IMR-90 (cell line): ENCODE measurements around a stretch of chr11.

DNA sequence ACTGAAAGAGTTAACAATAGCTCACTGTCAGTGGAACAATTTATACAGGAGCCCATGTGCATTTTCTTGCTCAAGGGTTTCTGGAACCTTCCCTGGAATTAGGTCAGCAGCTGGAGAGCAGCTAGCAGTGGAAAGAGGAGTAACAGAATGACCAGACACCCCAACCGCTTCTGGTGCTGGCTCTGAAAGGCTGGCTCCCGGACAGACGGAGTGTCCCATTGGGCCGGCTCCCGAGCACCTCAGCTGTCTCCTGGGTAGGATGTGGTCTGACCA, 44.8 kb downstream of the ABTB2 start:
- RRBS: no CpG with 5 or more reads among the region's 5 CpGs
CAGE:
- cytosol, long polyA plus RNA: no peak
- long polyA plus RNA: no peak
- nucleus, long polyA plus RNA: no peak

DNA sequence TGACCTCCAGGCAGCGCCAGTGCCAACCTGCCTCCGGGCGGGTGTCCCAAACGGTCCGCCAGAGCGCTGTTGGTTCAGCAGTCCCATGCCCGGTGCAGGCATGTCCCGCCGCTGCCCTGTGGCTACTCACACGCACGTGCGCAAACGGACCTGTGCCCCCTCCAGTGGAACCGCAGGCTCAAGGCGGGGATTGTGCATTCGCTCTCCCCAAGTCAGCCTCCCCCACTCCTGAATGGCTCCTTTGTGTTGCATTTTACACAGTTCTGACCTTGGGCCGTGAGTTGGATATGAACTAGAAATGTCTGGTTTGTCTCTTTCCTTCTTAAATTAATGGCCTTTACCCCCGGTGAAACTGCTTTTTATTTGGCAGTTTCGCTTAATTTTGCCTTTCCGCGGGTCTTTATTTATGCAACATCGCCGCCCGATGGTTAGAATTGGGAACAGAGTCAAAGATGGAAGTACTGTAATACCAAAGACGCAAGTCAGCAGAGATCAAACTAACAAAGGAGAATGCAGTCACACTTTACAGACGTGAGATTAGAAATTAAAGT, 1.3 kb upstream of the ABTB2 start:
- RRBS: 2% methylated on average over 7 of the region's 26 CpGs
CAGE:
- cytosol, long polyA plus RNA: no peak
- long polyA plus RNA: no peak
- nucleus, long polyA plus RNA: no peak

DNA sequence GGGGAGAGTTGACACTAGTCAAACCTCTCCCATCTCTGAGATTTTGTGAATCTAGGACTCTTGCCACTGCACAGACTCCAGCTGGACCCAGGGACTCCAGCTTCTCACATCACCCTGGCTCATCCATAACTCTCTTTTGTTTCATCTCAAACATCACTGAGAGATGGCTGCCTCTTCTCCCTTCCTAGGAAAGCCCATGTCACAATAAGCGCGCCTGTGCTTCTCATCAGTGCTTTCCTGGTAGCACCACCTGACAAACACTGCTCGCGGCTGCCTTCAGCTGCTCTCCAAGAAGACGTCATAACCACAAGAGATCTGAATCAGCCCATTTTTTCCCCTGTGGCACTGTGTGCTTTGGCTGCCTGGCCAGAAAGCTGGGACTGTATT, 50.5 kb upstream of the EHF start:
- RRBS: no CpG with 5 or more reads among the region's 5 CpGs
CAGE:
- cytosol, long polyA plus RNA: no peak
- long polyA plus RNA: no peak
- nucleus, long polyA plus RNA: no peak

DNA sequence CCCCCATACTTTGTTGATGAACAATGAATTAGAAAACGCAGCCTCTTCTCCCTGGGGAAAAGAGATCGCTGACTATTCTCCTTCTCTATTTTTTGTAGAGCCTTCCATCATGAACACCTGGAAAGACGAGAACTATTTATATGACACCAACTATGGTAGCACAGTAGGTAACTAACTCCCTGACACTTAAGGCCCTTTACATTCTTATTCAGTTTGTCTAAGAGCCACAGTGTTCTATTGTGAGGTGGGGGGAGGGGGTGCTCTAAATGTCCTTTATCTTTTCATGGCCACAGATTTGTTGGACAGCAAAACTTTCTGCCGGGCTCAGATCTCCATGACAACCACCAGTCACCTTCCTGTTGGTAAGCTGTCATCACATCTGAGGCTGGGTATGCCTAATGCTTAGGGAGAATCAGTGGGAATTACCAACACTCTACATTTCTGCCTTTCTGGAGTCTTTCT, 30.6 kb downstream of the EHF start:
- RRBS: no CpG with 5 or more reads among the region's 4 CpGs
CAGE:
- cytosol, long polyA plus RNA: no peak
- long polyA plus RNA: no peak
- nucleus, long polyA plus RNA: no peak

DNA sequence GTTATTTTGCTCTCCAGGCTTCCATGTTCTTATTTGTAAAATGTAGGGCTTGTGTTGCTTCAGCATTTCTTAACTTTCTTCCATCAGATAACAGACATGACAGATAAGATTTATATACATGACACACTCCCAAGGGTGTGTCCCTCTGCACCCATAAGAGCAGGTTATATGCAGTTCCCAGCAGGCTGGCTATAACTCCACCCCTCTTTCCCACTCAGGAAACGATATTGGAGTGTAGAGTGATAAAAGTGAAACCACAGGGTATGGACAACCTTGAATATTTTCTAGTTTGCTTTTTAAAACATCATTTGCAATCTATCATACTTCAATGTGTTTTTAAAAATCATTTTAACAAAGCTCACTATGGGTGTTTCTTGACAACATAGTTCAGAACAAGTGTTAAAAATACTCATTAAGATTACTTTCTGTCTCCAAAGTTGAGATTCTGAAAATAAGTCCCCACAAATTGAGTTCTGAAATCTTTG, 65.7 kb downstream of the APIP start:
- RRBS: no CpG with 5 or more reads among the region's 1 CpG
CAGE:
- cytosol, long polyA plus RNA: no peak
- long polyA plus RNA: no peak
- nucleus, long polyA plus RNA: no peak

- RRBS: no CpG with 5 or more reads among the region's 4 CpGs
CAGE:
- cytosol, long polyA plus RNA: no peak
- long polyA plus RNA: no peak
- nucleus, long polyA plus RNA: no peak
Measured at GRCh38 chr11:35146510-35147061, 7.6 kb downstream of the CD44 start.

GRCh38 chr11:35167310-35167887, 28.4 kb downstream of the CD44 start:
- RRBS: no CpG with 5 or more reads among the region's 2 CpGs
CAGE:
- cytosol, long polyA plus RNA: no peak
- long polyA plus RNA: no peak
- nucleus, long polyA plus RNA: no peak

GRCh38 chr11:35211102-35211477, 72.1 kb downstream of the CD44 start:
- RRBS: no CpG with 5 or more reads among the region's 3 CpGs
CAGE:
- cytosol, long polyA plus RNA: no peak
- long polyA plus RNA: no peak
- nucleus, long polyA plus RNA: no peak

DNA sequence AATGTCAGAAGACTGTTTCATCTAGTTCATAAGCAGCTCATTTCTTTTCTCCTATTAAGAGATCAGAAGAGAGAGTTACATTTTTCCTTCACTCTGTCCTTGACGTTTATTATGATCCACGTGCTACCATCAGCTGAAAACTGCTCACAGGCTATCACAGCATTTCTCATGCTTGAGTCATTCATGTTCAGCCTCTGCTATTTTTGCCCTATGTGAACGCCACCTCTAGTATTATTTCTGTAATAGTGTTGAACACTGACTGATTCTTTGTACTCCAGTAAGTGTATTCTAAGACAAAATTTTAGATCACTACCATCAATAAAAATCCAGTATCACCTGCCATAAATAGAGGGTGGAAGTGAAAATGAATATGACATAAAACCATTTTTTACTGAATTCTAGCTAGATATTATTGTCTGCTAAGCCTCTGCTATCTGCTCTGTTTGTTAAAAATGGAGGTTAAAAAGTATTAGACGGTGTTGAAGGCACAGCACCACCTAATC, 51.8 kb downstream of the SLC1A2 start:
- RRBS: no CpG with 5 or more reads among the region's 4 CpGs
CAGE:
- cytosol, long polyA plus RNA: no peak
- long polyA plus RNA: no peak
- nucleus, long polyA plus RNA: no peak

- RRBS: no CpG with 5 or more reads among the region's 5 CpGs
CAGE:
- cytosol, long polyA plus RNA: no peak
- long polyA plus RNA: no peak
- nucleus, long polyA plus RNA: no peak
Measured at GRCh38 chr11:36385375-36385851, 89.3 kb downstream of the PRR5L start.

GRCh38 chr11:38989012-38989428, 2391.0 kb upstream of the RAG2 start:
- RRBS: no CpG with 5 or more reads among the region's 5 CpGs
CAGE:
- cytosol, long polyA plus RNA: no peak
- long polyA plus RNA: no peak
- nucleus, long polyA plus RNA: no peak

GRCh38 chr11:42631191-42631672, 680.6 kb upstream of the API5 start:
- RRBS: no CpG with 5 or more reads among the region's 1 CpG
CAGE:
- cytosol, long polyA plus RNA: no peak
- long polyA plus RNA: no peak
- nucleus, long polyA plus RNA: no peak

DNA sequence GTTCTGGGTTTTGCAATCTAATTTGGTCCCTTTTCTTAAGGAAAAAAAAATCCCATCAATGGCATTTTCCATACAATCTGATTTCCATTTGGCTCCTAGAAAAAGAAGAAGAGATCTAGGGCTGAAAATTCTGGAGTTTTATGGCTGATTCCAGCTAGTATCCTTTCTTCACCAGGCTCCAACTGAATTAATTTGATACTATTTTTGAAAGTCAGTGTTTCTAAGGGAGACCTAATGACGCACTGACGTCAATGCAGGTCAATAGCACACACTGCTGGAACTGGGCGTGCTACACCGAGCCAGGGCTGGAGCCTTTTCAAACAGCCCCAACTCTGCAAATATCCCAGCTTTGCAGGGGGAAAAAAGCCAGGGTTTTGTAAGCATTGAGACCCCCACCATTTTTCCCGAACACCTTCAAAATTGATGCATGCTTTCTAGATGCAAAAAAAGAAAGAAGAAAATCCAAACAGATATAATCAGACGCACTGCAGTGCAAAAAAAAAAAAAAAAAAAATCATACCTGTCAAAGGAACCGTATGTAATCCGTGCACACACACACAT, 124.7 kb upstream of the HSD17B12 start:
- RRBS: no CpG with 5 or more reads among the region's 8 CpGs
CAGE:
- cytosol, long polyA plus RNA: no peak
- long polyA plus RNA: no peak
- nucleus, long polyA plus RNA: no peak

DNA sequence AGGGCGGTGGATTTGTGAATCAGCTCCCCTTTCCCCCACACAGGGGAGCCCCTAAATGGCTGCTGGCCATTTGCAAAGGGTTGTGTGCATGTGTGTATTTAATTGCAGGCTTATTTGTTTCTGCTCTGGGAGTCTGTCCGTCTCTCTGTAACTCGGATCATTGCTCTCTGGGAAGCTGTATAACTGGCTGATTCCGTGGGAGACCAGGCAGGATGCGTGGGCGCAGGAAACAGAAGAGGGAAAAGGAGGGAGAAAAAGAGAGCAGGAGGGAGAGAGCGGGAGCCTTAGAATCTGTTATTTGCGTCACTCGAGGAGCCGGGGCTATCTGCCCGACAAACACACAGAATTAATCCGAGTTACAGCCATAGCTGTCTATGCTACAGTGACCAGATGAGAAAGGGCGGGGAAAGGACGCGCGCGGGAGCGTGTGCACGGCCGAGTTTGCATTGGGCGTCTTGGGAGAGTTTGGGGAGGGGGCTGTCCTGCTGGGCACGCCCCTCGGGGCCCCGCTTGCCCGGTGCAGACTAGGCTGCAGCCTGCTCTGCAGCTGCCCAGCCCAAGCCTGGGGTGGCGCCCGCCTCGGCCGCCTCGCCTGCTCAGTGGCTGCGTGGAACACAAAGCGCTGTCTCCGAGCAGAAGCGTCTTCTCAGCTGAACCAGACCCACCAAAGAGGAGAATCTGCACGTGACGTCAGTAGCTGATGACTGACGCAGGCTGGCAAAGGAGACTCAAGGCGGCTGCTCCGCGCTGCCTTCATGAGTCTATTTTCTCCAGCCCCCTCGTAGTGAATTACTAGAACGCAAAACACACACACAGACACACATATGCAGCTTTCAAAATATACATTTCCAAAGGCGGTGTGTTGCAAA, 105.3 kb upstream of the HSD17B12 start:
- RRBS: no CpG with 5 or more reads among the region's 43 CpGs
CAGE:
- cytosol, long polyA plus RNA: no peak
- long polyA plus RNA: no peak
- nucleus, long polyA plus RNA: no peak

- RRBS: no CpG with 5 or more reads among the region's 4 CpGs
CAGE:
- cytosol, long polyA plus RNA: no peak
- long polyA plus RNA: no peak
- nucleus, long polyA plus RNA: no peak
Measured at GRCh38 chr11:43644704-43645049, 35.9 kb upstream of the HSD17B12 start.

DNA sequence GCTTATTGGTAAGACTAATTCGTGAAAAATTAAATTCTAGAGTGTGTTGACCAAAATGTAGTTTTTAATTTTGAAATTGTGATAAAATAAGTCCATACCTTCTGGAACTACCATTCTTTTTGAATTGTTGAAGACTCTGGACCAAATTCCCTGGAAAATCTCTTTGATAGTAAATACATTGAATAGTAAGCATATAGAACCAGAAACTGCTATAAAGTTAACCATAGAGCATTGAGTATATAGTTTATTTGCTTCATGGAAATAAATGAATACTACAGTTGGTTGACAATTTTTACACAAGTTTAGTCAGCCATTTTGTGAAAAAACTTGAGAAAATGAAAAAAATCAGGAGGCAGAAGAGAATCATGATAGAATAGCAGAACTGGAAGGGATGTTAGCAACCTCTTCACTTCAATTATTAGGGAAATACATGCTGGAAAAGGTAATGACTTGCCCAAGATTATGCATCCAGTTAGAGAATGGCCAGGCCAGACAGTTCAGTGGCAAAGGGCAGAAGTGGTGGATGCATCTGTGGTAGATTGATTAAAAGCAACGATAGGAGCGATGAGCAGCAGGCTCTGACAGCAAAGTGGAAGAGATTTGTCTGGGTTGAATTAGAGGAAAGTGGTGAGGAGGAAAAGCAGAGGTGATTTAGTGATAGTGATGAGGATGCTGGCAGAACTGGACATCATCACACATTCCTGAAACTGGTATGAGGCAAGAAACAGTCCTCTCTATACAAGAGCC, 12.3 kb downstream of the HSD17B12 start:
- RRBS: no CpG with 5 or more reads among the region's 3 CpGs
CAGE:
- cytosol, long polyA plus RNA: no peak
- long polyA plus RNA: no peak
- nucleus, long polyA plus RNA: no peak

DNA sequence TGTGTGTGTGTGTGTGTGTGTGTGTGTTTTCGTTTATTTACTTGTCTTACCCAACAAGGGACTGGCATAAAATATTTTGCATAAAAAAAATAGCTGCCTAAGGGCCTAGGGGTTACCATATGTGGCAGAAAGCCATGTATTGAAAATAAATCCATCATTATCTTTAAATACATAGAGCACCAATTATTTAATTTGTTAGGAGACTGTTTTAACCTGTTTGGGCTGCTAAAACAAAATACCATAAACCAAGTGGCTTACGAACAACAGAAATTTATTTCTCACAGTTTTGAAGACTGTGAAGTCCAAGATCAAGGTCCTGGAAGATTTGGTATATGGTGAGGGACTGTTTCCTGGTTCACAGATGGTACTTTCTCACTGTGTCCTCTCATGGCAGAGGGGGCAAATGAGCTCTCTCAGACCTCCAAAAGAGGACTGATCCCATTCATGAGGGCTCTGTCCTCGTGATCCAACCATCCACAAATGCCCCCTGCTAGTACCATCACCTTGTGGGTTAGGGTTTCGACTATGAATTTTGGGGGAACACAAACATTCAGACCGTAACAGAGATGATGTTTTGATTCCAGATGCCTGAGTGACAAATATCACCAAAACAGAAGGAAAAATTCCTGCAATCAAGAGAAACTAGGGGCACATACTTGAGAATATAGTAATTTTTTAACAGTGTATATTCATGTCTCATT, 43.8 kb downstream of the HSD17B12 start:
- RRBS: no CpG with 5 or more reads among the region's 5 CpGs
CAGE:
- cytosol, long polyA plus RNA: no peak
- long polyA plus RNA: no peak
- nucleus, long polyA plus RNA: no peak

- RRBS: no CpG with 5 or more reads among the region's 5 CpGs
CAGE:
- cytosol, long polyA plus RNA: no peak
- long polyA plus RNA: no peak
- nucleus, long polyA plus RNA: no peak
Measured at GRCh38 chr11:43736696-43737386, 56.3 kb downstream of the HSD17B12 start.

DNA sequence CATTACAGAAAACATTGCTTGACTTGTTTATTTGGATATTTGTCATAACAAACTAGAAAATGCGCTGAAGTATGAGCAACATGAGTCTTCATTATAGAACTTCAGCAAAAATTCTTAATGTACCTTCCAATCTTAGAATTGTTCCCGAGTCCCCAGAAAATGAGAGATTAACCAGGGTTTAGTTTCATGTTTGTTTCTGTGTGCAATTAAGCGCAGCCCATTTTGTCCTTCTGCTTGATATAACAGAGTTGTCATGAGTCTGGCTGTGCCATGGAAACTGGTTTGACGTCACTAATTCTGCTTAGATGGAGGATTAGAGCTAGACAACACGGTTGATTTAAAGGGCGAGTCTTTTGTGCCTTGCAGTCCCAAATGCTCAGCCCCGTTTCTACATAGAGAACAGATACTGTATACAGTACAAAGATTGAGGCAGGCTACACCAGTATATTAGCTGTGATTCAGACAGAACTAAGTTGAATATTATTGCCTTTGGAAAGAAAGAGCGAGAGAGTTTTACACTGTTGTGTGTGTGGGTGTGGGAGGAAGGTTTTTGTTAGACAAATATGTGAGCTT, 45.6 kb upstream of the ALKBH3 start:
- RRBS: no CpG with 5 or more reads among the region's 8 CpGs
CAGE:
- cytosol, long polyA plus RNA: no peak
- long polyA plus RNA: no peak
- nucleus, long polyA plus RNA: no peak

GRCh38 chr11:43886285-43886864, 5.7 kb downstream of the ALKBH3 start:
- RRBS: no CpG with 5 or more reads among the region's 3 CpGs
CAGE:
- cytosol, long polyA plus RNA: no peak
- long polyA plus RNA: no peak
- nucleus, long polyA plus RNA: no peak